Bronchus fibroblast of lung (primary cell): ENCODE measurements around a stretch of chr13.

DNA sequence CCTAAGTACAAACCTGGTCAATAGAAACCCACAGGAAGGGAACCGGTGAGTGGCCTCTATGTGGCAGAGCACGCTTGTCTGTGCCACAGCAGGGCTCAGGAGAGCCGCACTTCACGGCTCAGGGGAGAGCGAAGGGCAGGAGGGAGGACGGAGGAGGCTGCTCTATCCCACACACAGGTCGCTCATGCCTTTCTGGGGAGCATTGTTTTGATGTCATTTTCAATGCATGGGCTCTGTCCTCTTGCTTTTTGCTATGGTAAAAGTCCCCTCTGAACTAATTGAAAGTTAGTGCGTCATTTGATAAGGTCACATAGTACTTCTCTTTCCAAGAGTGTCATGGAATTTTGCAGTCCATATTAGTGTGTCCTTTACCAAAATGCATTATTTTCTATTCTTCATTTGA is 57.3 kb downstream of the TNFRSF19 start:
- RAMPAGE, long total RNA: no peak

DNA sequence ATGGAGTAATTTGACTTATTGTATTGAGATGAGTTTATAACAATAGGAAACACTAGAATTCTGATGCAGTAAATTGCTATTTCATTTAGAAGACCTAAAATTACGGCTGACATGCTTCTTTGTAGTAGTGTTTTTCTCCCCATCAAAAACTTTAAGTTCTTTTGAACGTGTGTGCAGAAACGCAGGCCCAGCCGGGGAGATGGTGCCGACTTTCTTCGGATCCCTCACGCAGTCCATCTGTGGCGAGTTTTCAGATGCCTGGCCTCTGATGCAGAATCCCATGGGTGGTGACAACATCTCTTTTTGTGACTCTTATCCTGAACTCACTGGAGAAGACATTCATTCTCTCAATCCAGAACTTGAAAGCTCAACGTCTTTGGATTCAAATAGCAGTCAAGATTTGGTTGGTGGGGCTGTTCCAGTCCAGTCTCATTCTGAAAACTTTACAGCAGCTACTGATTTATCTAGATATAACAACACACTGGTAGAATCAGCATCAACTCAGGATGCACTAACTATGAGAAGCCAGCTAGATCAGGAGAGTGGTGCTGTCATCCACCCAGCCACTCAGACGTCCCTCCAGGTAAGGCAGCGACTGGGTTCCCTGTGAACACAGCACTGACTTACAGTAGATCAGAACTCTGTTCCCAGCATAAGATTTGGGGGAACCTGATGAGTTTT is 98.4 kb downstream of the TNFRSF19 start:
- RAMPAGE, long total RNA: no peak

- RAMPAGE, long total RNA: no peak
Measured at GRCh38 chr13:24183743-24184239, 23.3 kb downstream of the SPATA13 start.

GRCh38 chr13:24215542-24216390 is 55.2 kb downstream of the SPATA13 start:
- RAMPAGE, long total RNA: no peak

- RAMPAGE, long total RNA: no peak
Measured at GRCh38 chr13:24217561-24217955, 57.0 kb downstream of the SPATA13 start.

- RAMPAGE, long total RNA: no peak
Measured at GRCh38 chr13:24281468-24282071, 27.8 kb upstream of the C1QTNF9 start.

DNA sequence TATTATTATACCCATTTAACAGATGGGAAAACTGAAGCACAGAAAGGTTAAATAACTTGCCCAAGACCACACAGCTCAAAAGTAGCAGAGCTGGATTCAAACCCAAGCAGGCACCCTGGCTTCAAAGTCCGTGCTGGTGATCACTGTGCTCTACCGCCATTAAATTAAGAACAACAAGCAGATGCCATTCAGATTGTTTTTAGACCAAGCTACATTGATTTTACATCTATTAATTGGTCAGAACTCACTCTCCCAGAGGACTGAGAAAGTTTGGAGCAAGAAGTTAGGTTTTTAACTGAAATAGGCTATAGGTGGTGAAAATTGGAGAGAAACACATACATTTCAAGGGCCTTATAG is 13.6 kb upstream of the C1QTNF9 start:
- RAMPAGE, long total RNA: no peak

- RAMPAGE, long total RNA: no peak
Measured at GRCh38 chr13:24361035-24361342, 51.6 kb downstream of the C1QTNF9 start.

- RAMPAGE, long total RNA: no peak
Measured at GRCh38 chr13:24685678-24685877, 5.4 kb downstream of the ATP12A start.

- RAMPAGE, long total RNA: no peak
Measured at GRCh38 chr13:25017801-25018307, 78.1 kb upstream of the PABPC3 start.

DNA sequence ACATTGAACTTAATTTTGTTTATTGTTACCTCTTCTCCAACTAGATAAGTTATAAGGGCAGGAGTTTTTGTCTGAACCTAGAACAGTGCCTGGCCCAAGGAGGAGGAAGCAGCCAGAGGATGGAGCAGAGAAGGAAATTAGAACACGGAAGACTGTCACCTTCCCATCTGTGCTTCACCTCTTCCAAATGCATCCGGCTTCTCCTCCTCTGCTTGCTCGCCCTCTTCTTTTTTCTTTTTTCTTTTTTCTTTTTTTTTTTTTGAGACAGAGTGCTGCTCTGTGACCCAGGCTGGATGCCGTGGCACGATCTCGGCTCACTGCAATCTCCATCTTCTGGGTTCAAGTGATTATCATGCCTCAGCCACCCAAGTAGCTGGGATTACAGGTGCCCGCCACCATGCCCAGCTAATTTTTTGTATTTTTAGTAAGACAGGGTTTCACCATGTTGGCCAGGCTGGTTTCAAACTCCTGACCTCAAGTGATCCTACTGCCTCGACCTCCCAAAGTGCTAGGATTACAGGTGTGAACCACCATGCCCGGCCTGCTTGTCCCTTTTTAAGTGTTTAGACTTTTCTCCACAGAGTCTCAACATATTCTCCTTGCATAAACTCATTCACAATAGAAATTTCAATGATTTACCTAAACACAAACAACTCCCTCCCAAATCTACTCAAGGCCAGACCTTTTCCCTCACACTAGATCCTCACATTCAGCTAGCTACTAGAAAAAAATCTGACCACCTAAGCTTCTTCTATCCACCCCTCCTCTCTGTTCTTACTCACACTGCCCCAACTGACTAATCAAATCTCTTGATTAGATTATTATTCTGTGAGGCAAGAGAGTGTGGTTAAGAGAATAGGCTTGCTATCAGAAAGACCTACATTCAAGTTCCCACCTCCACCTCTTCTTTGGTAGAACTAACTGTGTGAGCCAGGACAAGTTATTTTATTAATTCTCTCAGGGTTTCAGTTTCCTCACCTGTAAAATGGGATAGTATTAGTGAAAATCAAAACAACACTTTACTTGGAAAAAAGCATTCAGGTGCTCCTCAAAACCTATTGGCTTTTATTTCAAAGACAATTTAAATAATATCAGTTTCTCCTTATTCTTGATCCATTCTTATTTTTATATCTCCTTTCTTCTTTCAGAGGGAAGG is 4.5 kb downstream of the MTMR6 start:
- RAMPAGE, long total RNA: no peak

- RAMPAGE, long total RNA: no peak
Measured at GRCh38 chr13:25286120-25287163, 846 bp downstream of the MTMR6 start.

DNA sequence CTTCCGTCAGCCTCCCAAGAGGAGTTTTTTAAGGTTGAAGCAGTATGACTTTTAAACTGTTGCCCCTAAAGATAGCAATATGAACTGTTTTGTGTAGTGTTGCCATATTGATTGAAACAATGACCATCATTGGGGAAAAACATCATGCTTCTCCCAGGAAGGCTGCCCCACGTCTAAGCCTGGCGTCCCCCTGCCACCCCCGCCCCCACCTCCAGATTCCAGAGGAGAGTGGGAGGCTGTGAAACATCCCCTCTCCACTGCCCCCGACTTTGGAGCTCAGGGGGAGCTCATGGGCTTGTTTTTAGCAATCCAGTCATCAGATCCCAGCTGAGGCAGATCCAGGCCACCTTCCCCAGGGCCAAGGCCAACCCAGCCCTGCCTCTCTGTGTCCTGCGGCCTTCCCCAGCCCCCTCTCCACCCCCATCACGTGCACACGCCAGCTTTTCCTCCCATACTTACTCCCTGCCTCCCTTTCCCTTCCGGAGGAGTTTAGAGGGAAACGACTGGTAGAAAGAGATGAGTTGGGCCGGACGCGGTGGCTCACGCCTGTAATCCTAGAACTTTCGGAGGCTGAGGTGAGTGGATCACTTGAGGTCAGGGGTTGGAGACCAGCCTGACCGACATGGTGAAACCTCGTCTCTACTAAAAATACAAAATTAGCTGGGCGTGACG is 38.8 kb downstream of the SHISA2 start:
- RAMPAGE, long total RNA: no peak

DNA sequence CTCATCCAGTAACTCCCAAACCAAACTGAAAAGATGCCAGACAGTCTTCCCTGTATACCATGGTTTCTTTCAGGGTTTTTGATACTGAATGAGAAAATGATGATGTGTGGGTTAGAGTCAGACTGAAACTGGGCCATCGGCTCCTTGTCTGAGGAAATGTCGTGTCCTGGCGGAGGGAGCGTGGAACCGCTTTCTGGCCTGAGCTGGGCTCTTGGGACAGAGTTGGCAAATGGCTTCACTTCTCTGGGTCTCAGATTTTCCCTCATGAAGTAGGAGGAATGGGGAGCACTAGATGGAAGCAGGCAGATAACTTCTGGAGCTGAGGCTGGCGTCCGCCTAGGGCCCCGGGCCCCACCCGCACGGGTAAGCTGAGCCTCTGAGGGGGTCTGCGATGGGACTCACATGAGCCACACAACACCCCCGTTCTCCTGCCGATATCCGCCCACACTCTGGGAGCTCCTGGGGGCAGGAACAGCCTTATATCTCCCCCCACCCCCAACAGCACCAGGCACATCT is 133.3 kb upstream of the WASF3 start:
- RAMPAGE, long total RNA: no peak

DNA sequence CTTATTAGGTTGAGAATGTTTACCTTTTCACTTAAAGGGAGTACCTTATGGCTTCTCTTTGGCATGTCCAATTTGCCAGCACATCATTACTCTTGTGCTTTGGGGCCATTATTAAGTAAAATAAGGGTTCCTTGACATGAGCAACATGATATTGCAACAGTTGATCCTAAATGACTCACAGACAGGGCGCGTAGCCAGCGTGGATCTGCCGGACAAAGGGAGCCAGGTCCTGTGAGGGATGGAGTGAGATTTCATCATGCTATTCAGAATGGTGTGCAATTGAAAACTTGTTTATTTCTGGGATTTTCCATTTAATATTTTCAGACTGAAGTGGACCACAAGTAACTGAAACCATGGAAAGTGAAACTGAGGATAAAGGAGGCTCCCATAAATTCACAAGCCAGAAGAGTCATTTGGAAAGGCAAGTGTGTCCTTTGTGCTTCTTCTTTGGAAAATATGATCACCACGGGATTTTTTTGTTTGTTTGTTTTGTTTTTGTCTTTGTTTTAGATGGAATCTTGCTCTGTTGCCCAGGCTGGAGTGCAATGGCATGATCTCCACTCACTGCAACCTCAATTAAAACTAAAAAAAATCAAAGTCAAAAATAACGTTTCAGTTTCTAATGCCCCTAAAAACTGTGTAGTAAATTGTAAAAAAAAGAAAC is 48.5 kb upstream of the WASF3 start:
- RAMPAGE, long total RNA: no peak

DNA sequence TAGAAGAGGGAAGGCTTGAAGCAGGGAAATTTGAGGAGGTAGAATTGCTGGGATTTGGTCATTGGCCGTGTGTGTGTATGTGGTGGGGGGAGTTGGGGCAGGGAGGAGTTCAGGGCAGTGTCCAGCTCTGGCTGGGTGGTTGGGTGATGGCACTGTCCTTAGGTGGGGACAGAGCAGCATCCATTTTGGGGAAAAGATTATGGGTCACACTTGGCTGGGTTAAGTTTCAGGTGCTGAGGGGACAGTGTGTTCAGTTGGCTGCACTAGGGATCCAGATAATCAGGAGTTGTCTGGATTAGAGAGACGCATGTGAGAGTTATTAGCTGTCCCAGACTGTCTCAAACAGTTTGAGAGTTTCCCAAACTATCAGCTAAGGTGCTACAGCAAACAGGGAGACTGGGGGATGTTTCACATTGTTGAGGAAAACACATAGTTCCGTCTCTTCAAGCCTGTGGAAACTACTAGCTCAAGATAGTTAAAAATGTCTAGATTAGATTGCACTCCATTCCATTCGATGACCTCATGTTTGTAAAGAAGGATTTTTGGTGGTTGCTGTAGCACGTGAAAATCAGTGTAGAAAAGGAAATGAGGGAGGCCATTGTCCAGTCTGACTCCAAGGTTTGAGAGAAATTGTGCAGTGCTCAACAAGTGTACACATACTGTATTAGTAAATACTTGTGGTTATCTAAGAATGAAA is 3.9 kb downstream of the WASF3 start:
- RAMPAGE, long total RNA: no peak

GRCh38 chr13:26930232-26930738 is 169.7 kb upstream of the GPR12 start:
- RAMPAGE, long total RNA: no peak

DNA sequence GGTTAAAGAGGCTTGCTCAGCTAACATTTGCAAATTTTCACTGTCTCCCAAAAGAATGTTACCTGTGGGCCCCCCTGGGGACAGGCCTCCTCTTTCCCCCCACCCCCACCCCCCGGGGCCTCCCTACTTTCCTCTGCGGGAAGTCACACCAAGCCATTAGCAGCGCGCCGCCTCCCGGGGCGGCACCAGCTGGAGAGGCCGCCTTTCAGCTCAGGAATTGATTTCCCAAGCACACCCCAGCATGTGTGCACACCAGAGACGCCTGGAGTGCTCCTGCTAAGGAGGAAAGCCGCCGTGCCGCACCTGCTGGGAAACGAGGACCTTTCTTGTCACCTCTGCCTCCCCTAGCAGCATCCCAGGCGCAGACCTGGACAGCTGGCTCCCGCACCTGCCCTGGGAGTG is 165.2 kb downstream of the USP12 start:
- RAMPAGE, long total RNA: no peak

GRCh38 chr13:27018365-27018644 is 153.3 kb downstream of the USP12 start:
- RAMPAGE, long total RNA: no peak

DNA sequence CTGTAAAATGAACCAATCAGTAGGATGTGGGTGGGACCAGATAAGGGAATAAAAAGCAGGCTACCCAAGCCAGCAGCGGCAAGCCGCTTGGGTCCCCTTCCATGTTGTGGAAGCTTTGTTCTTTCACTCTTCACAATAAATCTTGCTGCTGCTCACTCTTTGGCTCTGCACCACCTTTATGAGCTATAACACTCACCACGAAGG is 38.8 kb upstream of the RPL21 start:
- RAMPAGE, long total RNA: no peak